ENCODE measurements around a stretch of chr2.

GRCh38 chr2:219630101-219630944 lies 2.9 kb downstream of the SLC4A3 start:
- PRO-cap, 3 experiments, result no peak in any of the 3 experiments
- RAMPAGE, long total RNA, result no peak

DNA sequence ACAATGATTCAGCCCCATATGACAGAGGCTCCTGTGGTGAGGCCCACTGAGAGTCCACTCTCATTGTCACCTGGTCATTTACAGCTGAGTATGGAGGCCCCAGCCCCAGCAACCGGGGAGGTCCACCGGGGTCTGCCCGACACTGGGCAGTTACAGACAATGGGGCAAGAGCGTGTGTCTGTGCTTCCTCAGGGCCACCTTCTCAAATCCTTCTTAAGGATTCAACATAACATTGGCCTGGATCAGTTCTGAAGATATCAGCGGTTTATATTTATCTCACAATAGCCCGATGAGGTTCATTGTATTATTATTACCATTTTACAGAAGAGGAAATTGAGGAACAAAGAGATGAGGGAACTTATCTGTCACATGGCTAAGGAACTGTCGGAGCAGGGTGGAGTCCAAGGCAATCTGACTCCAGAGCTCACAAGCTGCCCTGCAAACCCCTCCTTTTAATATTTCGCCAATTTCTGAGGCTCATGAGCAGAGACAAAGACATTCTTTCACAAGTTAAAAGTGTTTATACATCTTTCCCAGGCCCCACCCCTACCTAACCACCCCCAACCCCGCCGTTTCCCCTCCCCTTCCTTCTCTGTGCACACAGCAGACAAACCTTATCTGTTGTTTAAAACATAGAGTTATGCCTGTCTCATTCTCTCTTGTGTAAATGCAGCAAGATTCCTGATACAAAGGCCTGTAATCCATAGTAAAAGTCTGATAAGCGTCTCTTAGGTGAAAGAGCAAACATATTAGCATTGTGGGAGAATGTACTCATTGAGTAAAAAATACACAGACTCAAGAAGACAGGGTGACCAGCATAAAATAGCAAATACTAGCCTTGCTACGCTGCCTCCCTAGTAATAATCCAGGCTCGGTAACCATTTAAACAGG lies 44.4 kb downstream of the EPHA4 start:
- PRO-cap, 3 experiments, result no peak in any of the 3 experiments
- RAMPAGE, long total RNA, result no peak

DNA sequence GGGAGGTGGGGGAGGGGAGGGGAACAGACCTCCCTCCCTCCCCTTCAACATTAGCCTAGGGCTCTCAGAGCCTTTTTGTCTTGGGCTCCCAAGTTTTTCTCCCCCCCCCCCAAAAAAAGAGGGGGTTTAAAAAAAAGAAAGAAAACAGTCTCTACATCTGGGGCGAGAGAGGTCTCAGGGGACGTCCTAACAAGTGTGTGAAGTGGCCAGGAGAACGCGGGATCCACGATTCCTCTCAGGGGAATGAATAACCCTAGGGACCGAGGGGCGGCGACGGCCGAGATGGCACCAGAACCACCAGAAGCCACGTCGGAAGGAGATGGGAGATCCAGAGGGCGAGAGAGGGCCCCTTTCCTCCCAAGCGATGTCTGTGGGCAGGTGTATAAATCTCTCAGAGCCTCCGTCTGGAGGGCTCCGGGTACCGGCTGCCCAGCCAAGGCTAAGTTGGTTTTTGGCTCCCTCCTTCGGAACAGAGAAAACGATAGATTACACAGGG lies 1.8 kb downstream of the EPHA4 start:
- PRO-cap, 3 experiments, result no peak in any of the 3 experiments
- RAMPAGE, long total RNA, result no peak

- PRO-cap, 3 experiments, result no peak in any of the 3 experiments
- RAMPAGE, long total RNA, result no peak
Observed at GRCh38 chr2:221610668-221611144, 38.6 kb upstream of the EPHA4 start.

DNA sequence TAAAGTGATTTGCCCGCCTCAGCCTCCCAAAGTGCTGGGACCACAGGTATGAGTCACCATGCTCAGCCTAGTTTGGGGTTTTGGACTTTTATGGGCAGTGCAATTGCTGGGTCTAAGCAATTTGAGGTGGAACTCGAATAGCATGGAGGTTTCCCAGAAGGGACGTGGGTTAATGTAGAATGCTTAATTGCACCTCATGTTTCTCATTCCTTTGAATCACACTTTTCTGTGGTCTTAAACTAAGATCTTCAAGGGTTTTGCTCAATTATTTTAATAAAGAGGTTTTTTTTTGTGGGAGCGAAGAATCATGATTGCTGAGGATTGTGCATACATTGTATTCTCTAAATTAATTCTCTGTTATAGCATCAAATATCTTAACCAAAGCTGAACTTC lies 102.4 kb upstream of the EPHA4 start:
- PRO-cap, 3 experiments, result no peak in any of the 3 experiments
- RAMPAGE, long total RNA, result no peak

- PRO-cap, 3 experiments, result peak in 1 of 3 experiments; most common minus-strand start chr2:222321006 (in 1)
- RAMPAGE, long total RNA, result no peak
Observed at GRCh38 chr2:222320925-222321272, 944 bp upstream of the ENSG00000288658 start.

DNA sequence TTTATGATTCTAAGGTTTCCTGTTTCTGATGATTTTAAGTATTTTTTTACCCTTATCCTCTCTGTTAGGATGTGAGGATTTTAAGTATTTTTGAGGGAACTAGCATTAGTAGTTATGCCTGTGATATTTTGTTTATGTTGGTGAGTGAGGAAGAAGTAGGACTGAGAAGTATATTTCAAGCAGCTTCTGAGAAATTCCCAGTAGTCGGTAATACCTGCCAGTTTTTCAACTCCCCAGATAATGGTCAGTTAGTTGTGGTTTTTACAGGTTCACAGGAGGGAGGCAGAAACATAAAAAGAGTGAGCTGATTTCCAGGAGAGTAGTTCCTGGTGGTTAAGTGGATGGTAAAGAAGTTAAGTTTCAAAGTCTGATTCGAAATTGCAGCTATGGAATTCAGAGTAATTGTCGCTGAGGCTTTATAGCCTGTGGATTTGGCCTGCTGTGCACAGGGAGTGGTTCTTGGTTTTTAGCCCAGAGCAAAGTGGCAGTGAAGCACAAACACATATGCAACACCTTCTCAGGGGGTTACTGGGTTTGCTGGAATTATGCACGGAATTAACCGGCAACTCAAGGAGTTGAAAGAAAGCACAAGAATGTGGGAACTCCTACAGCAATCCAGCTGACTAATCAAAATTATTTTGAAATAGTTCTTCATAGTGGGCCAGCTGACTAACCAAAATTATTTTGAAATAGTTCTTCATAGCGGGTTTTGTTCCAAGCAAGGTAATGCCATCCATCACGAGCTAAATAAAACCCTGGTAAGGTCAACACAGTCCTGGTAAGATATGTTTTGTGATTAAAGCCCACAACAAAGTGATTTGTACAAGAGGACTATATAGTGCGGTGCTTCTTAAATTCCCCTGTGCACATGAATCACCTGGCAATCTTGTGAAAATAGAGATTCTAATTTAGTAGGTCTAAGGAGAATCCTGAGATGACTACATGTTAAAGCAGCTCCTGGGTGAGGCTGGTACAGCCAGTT lies 94.3 kb downstream of the SGPP2 start:
- PRO-cap, 3 experiments, result no peak in any of the 3 experiments
- RAMPAGE, long total RNA, result no peak

DNA sequence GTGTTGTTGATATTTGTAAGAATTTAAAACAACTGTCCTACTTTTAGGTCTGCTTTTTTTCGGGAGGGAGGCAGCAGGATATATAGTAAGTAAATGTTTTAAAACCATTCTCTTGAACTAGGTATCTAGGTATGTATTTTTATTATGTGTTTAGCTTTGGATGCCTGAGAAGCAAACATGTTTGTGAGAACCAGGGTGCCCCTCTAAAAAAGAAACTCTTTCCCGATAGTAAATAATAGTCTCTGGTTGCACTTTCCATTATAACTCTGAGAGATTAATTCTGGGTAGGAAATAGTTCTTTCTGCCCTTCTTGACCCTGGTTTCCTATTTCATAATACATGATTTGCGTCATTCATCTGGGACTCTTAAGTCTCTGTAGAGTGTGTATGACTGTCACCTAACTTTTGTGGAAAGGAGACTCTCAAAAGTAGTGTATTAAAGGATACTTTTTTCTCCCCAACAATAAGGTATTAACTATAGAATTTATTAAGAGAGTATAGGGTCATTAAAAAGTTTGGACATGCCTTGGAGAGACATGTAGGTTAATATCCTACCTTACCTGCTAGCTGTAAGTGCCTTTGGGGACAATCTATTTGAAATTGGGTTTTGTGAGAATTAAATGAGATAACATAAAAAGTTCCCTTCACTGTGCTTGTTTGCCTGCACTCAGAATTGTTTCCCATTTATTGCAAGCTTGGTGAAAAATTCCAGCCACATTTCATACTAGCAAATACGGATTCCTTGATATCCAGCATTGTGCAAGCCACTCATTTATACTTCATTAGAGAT lies 31.6 kb downstream of the ACSL3 start:
- PRO-cap, 3 experiments, result no peak in any of the 3 experiments
- RAMPAGE, long total RNA, result no peak

DNA sequence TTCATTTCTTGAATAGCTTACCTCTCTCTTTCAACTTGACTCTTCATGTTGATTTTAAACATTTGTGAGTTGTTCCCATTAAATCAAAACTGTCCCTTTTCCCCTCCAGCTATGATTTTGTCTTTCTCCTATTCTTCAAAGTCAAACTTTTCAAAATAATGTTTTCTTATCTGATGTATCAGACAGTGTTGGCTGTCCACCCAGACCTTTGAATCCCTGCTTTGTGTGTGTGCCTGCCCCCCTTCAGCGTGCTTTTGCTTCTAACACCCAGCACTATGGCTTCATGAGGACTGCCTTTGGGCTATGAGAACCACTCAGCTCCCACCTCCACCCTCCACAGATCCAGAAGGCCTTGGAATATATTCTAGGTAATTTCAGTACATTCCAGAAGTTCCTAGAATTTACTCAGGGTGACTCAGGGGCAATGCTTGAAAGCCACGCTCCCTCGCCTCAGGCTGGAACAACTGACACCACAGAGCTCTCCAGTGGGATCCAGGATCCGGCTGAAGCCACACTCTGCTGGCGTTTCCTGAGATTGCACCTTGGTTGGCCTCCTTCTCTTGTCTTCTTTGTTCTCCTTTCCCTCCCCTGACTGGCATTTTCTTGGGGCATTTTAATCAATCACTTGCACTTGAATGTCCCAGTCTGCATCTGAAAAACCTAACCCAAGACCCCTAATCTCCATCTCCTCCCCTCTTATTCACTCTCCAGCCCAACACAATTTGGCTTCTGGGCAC lies 92.7 kb upstream of the KCNE4 start:
- PRO-cap, 3 experiments, result no peak in any of the 3 experiments
- RAMPAGE, long total RNA, result no peak

DNA sequence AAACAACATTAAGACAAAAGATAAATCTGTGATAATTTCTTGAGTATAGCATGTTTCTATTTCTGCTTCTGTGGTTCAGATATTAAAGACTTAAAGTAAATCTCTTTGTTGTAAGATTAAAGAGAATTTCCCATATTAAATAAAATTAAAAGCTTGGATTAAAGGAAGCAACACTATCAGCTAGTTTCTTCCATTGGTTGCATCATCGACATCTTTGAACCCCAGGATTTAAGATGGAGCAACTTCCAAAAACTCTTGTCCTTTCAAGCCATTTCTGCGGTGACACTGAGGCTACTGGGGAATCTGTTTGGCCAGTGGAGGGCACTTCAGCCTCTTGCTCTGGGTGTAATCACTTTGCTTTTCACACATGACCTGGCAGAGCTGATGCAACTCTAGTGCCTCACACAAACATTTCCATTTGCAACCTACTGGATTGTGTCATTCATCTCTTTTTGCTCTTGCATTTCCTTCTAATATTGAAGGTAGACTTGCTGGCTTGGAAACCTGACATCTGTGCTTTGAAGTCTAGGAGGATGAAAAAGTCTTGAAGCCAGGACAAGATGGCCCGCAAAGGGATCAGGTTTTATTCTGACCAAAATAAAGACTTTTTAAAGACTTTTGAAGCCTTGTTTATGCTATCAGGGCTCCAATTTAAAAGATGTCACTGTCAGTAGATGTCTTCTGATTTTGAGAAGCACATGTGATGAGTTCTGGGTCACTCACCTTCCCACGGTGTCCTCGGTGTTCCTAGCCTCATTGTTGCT lies 70.0 kb upstream of the KCNE4 start:
- PRO-cap, 3 experiments, result no peak in any of the 3 experiments
- RAMPAGE, long total RNA, result no peak

- PRO-cap, 3 experiments, result no peak in any of the 3 experiments
- RAMPAGE, long total RNA, result no peak
Observed at GRCh38 chr2:223052490-223053332, 721 bp downstream of the KCNE4 start.

DNA sequence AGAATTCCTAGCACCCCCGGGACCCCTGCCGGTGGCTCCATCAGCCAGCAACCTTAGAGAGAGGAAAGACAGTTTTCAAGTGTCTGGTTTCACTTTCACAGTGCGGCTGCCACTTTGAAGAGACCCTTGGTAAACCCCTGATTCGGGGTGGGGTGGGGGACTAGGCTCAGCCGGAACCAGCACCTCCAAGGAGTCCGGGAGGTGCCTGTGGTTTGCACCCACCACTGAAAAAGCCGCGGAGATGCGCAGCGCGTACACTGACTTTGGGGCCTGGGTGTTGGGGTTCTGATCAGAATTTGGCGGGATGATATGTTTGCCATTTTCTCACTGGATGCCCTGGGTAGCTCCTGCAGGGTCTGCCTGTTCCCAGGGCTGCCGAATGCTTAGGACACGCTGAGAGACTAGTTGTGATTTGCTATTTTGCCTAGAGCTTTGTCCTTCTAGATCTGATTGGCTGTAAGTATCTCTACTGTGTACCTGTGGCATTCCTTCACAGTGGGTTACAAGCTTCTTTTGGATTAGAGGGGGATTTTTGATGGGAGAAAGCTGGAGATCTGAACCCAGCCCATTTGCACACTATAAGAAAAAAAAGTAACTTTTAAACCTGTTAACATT lies 1.4 kb downstream of the KCNE4 start:
- PRO-cap, 3 experiments, result no peak in any of the 3 experiments
- RAMPAGE, long total RNA, result no peak

DNA sequence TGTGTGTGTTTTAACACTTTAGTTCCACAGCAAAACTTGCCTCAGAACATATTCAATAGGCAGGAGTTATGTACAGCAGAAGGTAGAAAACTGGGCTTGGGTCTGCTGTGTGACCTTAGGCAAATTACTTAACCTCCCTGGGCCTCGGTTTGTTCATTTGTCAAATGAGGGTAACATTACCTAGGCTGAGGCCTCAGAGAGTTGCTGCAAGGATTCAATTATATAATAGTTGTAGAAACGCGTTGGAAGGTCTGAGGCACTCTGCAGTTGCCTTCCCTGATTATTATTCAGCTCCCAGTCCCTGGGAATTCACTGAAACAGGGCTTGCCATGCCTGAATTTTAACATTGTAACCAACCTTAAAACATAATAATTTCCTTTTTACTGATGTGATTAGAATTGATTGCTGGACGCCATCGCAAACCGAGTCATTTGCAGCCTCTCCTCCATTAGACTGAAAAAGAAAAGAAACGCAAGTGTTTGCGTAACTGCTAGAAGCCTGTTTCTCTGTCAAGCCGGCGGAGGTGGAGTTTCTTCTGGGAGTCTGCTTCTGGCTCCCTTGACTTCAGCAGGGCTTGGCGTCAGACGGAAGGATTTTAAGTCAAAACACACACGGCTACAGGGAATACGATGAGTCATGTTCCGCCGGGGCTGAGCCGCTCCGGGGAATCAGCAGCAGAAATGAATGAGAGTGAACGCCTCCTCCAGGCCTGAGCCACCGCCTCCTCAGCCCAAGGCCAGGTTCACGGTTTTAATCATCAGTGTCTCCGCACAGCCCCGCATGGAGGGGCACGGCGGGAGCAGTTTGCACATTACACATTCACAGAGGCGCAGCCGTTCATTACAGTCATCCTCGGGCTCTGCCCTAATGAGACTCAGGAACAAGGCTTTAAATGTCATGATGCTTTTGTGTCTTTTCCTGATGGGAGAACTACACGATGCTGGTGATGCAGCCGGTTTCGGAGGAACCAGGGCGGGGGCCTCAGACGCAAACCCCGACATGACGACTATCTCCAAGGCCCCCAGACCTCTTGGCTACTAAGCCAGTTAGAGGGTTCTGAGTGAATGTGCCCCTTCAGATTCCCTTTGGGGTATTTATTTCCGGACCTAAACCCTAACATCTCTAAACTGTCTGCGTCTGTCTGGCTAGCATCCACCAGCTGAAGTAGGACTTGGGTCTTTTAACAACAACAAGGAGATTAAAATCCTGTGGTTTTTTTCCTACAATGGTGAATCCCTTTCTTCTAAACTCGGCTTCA lies 10.9 kb upstream of the SCG2 start:
- PRO-cap, 3 experiments, result peak in 3 of 3 experiments; most common plus-strand start position 234 of the sequence (in 2); most common minus-strand start position 861 of the sequence (in 2)
- RAMPAGE, long total RNA, result no peak

DNA sequence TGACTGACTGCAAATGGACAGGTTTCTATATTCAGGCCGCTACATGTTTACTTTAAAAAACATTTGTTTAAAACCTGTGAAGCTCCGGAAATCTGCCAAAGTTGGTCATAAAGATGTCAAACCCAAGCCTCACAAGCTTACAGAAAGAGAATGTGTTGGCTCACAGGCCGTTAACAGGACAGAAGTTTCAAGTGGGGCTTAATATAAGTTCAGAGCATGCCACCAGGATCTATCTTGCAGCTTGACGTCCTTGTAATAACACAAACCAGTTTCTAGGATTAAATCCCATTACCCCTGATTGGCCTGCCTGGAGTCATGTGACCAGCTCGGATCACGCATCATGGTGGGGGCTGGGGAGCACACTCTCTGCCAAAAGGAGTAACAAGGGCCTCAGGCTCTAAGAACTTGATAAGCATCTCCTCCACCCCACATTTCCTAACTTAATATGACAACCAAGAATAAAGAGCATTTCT lies 38.9 kb upstream of the SCG2 start:
- PRO-cap, 3 experiments, result no peak in any of the 3 experiments
- RAMPAGE, long total RNA, result no peak

- PRO-cap, 3 experiments, result no peak in any of the 3 experiments
- RAMPAGE, long total RNA, result no peak
Observed at GRCh38 chr2:223724750-223725165, 112.6 kb downstream of the AP1S3 start.

DNA sequence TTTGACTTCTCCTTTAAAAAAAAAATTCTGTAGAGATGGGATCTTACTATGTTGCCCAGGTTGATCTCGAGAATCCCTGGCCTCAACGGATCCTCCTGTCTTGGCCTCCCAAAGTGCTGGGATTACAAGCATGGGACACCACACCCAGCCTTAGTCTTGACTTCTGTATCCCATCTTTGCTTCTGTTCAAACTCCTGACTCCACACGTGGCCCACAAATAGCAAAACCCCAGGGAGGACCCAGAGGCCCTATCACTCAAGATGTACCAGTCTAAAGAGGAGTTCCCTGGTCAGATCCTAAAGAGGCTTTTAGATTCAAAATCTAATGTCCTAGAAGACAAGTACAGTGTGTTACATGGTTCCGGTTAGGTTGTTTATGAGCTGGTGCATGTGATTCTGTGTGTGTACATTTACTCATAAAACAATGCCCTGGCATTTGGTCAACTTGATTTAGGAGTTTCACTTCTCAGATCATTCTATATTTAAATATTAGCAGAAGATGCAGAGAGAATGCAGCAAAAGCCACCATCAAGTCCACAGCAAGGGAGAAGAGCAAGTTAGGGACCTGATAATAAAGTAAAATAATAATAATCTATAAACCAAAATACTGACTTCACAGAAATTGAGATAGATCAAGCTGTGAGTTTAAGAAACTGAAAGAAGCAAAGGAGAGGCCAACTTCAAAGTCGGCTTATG lies 4.0 kb upstream of the AP1S3 start:
- PRO-cap, 3 experiments, result no peak in any of the 3 experiments
- RAMPAGE, long total RNA, result no peak

DNA sequence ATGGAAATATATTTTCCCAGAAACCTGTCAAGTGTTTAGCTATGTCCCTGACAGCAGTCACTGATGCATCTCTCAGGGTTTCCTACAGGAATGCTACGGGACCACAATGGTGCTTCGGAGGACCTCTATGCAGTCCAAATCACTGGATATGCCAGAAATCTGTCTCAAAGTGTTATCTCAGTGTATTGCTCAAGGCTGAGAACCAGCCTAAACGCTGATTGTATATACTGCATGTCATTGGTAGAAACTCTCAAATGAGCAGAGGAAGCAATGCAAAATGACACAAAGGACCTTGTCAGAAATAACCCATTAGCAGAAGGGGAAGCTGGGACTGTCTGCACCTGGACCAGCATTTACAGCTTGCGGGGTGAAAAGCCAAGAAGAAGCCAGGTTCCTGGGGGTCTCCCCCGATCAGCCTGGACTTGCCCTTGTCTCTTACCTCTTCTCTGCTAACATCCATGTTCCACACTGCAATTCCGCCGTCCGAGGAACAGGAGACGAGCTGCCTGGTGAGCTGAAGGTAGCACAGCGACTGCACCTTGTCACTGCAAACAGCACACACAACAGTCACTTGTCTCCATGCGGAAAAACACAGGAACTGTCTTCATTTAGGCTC lies 51.2 kb downstream of the WDFY1 start:
- PRO-cap, 3 experiments, result no peak in any of the 3 experiments
- RAMPAGE, long total RNA, result no peak

DNA sequence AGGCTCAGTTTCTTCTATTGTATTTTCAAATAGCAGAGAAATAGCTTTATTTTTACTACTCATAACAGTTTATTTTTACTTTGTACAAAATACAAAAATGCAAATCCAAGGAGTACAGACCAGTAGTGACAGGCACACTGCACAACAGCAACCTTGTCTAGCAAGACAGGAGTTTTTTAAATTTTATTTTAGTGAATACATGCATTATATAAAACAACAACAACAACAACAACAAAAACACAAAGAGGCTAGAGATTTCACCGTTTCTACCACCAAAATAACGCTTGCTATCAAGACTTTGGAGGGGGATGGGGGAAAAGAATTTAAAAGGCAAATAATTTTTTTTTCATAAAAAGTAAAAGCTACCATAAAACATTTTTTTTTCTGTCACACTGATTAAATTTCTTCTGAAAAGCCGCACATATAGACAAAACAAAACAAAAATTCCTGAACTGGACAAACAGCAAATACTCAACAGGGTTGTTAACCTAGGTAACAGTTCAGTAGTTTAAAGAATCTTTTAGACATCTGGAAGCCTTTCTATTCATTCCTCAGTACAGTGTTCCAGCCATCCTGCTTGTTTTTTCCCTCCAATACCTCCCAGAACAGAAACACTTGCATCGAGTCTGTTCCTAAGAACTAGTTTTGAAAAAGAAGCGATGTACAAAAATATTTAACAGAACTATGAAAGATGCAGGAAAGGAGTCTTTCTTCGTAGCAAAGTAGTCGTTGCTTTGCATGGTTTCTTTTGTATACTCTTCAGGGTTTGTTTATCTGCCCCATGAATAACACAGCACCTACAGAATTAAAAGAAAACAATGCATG lies 18.1 kb downstream of the MRPL44 start:
- PRO-cap, 3 experiments, result no peak in any of the 3 experiments
- RAMPAGE, long total RNA, result no peak

DNA sequence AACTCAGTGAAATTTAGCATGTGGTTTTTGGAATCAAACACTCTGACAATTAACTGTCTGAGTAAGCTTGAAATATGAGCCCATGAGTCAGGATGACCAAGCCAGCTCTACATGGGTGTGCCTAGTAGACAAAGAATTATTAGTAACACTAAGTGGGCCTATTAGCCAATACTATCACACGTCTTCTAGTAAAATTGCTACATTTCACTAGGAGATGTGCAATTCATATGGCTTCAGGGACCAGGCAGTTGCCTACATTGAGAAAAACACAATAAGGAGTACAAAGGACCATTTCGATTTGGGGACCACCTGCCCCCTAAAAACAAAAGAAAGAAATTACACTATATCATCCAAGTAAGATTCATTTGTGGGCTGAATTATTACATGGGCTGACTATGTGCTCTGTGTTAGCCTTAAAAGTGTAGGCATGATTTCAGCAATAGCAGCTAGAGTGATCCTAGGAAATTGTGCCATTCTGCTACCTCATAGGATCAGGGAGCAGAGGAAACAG lies 47.6 kb upstream of the SERPINE2 start:
- PRO-cap, 3 experiments, result no peak in any of the 3 experiments
- RAMPAGE, long total RNA, result no peak

- PRO-cap, 3 experiments, result no peak in any of the 3 experiments
- RAMPAGE, long total RNA, result no peak
Observed at GRCh38 chr2:224560359-224561646, 24.4 kb downstream of the CUL3 start.

Measured in cerebellum (tissue), 5 donors.